ENCODE data around the genes NDST1 and MYOZ3.

GRCh38 chr5:150142914-150144206 lies 12.3 kb downstream of the PDGFRB start:
- PRO-cap: bidirectional peak, plus-strand start at chr5:150143275, minus-strand start at chr5:150143074; bidirectional peak, plus-strand start at chr5:150143542, minus-strand start at chr5:150143414
- RAMPAGE, long total RNA, 4 experiments: no peak in any of the 4 experiments

DNA sequence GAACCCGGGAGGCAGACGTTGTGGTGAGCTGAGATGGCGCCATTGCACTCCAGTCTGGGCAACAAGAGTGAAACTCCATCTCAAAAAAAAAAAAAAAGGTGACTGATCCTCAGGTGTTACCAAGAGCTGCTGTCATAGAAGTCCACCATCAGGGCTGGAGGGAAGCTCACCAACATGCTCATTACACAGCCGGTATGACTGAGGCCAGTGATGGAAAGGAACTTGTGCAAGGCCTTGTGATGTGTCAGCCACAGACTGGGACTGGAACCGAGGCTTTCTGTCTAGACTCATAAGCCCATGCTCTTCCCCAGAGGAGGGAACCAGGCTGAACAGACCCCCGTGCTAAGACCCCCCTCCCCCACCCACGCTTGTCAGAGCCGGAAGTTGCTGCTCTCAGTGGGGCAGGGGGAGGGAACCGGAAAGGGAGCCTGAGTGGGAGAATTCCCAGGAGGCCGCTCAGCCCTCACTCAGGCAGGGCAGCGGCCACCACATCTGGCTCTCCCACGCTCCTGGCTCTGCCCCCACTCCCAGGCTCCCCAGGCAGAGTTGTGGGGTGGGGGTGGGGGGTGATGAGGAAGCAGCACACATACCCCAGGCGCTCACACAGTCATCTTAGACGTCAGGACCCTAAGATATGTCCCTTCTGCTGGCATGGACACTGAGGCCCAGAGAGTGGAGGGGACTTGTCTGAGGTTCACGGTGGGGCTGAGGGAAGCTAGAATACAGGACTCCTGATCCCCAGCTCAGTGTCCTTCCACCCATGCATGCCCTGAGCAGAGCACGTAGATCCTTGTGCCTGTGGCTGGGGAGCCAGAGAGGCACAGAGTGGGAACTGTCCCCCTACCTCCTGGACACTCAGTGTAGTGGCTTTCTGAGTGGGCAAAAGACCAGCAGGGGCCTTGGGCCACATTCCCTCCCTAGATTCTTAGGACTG lies 4.2 kb upstream of the PDGFRB start:
- PRO-cap: no peak
- RAMPAGE, long total RNA, 4 experiments: no peak in any of the 4 experiments

DNA sequence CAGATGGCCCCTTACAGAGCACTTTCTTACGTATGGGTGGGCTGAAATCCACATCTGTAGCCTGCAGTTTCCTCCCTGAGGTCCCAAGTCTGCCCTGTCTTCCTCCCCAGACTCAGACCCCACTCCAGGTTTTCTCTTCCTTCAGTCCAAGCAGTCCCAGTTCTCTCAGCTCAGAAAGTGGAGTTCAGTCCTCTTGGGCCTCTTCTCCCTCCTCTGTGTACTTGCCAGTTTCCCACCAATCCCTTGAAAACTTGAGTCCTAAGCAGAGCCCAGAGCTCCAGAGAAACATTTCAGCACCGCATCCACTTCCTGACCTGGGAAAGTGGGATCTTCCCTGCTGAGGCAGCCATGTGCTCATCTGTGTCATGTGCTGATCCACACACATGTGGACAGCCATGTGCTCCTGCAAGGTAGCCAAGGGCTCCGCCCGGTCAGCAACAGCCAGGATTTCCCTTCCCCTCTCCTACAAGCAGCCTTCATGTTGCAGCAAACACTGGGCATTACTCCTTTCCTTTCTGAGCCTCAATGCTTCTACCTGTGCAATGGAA lies 2.1 kb upstream of the CDX1 start:
- PRO-cap: unidirectional peak, minus-strand start at position 324 of the sequence
- RAMPAGE, long total RNA, 4 experiments: no peak in any of the 4 experiments

GRCh38 chr5:150211071-150212143 lies 21.5 kb downstream of the SLC6A7 start:
- PRO-cap: no peak
- RAMPAGE, long total RNA, 4 experiments: no peak in any of the 4 experiments

DNA sequence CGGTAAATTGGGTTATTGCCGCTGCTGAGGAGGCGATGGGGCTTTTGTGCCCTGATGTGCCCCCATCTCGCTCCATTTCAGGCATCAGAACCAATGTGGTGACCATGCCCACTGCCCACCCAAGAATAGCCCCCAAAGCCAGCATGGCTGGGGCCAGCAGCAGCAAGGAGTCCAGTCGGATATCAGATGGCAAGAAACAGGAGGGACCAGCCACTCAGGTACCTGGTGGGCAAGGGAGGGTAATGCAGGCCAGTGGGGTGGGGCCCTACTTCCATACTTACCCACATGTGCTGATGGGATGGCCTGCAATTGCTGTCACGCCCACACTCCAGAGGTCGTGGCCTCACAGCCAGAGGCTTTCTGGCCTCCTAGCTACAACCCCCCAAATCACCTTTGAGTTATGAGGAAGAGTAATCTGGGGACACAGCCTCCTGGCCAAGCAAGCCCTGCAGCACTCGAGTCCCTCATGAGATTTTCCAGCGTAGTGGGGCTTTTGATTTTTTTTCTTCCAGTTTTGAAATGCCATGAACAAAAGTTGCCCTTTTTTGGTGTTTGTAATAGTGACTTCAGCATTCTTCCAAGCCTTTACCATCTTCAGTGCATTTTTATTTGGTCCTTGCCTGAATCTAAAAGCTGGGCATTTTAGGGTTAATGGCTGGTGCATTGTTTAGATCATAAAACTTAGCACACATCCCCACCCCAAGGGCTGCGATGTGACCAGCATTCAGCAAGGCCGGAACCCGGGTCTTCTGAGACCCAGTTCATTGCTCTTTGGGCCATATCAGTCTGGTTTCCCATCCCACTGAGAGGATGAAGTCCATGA lies 22.7 kb downstream of the CD74 start:
- PRO-cap: no peak
- RAMPAGE, long total RNA, 4 experiments: no peak in any of the 4 experiments

DNA sequence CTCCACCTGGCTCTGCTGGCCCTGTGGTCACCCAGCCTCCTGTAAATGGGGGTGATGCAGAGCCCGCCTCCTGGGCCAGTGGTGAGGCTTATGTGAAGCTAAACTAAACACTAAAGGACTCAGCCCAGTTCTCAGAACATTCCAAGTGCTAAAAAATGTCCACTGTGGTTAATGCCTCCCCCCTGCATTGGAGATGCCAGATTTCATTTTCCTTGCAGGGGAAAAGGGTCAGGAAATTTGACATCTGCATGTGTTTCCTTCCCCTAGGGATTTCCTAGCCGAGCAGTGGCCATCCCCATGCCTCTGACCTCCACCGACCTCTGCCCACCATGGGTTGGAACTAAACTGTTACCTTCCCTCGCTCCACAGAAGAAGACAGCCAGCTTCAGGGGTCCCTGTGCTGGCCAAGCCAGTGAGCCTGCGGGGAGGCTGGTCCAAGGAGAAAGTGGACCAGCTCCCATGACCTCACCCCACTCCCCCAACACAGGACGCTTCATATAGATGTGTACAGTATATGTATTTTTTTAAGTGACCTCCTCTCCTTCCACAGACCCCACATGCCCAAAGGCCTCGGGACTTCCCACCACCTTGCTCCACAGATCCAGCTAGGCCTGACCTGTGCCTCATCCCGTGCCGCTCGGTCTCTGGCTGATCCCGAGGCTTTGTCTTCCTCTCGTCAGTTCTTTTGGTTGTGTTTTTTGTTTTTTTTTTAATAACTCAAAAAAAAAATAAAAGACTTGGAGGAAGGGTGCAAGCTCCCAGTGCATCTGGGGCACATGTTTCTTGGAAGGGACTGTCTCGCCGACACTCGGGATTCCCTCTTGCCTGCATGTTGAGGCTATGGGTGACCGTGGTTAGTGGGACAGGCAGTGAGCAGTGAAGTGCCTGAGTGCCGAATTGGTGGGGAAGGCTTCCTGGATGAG lies 12.9 kb downstream of the CD74 start:
- PRO-cap: no peak
- RAMPAGE, long total RNA, 4 experiments: no peak in any of the 4 experiments

DNA sequence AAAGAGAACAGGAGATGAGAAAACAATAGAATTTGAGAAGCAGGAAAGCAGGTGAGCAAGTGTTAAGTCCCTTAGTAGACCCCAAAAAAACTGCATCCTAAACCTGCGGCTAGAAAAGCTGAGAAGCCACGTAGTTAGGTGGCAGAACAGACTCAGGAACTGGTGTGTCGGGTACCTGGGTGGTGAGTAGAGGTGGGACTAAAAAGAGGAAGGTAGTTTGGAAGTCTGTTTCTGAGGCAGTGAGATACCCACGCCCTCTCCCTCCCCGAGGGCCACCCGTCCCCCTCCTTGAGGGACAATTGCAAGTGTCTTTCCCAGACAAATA lies 6.8 kb upstream of the CD74 start:
- PRO-cap: no peak
- RAMPAGE, long total RNA, 4 experiments: no peak in any of the 4 experiments

- PRO-cap: no peak
- RAMPAGE, long total RNA, 4 experiments: no peak in any of the 4 experiments
Measured at GRCh38 chr5:150460973-150461593, 11.5 kb upstream of the RPS14 start.

- PRO-cap: no peak
- RAMPAGE, long total RNA, 4 experiments: no peak in any of the 4 experiments
Measured at GRCh38 chr5:150484707-150485129, 23.2 kb upstream of the NDST1 start.

DNA sequence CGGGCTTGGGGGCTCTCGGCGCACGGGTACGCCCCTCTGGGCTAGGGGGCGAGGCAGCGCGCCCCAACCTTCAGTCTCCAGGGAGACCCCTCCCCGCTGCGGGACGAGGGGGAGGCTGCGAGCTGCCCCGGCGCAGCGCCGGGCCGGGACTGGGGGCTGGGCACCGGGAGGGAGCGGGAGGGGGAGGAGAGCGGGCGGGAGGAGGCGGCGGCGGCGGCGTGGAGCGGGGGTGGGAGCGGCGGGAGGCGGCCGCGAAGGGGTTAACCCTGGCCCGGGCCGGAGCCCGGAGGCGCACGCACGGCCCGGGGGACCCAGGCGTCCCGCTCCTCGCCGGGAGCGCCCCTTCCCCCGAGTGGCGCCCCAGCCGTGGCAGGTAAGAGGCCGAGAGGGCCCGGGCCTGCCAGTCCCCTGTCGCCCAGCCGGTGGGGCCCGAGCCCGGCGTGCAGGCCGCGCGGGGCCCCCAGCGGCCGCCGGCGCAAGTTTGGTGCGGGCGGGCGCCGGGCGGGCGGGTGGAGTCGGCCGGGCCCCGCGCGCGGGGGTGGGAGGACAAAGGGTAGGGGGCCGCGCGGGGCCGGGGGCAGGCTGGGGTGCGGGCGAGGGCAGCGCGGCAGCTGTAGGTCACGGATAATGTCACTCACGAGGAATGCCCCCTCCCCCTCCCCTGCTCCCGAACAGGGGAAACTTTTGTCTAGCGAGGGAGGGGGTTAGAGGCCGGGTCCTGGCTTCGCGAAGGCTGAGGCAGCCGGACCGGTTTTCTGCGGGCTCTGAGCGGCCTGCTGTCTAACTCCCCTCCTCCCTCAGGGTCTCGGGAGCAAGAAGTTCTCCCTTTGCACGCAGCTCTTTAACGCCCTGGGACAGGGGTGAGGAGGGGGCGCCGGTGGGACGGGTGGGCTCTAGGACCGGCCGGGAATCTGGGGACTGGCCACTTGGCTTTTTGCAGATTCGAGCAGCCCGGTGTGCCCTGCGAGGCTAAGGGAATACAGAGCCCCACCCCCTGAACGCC lies 21.6 kb upstream of the NDST1 start:
- PRO-cap: bidirectional peak, plus-strand start at position 709 of the sequence, minus-strand start at position 151 of the sequence; bidirectional peak, plus-strand start outside the sequence, minus-strand start at position 944 of the sequence
- RAMPAGE, long total RNA, 4 experiments: no peak in any of the 4 experiments

DNA sequence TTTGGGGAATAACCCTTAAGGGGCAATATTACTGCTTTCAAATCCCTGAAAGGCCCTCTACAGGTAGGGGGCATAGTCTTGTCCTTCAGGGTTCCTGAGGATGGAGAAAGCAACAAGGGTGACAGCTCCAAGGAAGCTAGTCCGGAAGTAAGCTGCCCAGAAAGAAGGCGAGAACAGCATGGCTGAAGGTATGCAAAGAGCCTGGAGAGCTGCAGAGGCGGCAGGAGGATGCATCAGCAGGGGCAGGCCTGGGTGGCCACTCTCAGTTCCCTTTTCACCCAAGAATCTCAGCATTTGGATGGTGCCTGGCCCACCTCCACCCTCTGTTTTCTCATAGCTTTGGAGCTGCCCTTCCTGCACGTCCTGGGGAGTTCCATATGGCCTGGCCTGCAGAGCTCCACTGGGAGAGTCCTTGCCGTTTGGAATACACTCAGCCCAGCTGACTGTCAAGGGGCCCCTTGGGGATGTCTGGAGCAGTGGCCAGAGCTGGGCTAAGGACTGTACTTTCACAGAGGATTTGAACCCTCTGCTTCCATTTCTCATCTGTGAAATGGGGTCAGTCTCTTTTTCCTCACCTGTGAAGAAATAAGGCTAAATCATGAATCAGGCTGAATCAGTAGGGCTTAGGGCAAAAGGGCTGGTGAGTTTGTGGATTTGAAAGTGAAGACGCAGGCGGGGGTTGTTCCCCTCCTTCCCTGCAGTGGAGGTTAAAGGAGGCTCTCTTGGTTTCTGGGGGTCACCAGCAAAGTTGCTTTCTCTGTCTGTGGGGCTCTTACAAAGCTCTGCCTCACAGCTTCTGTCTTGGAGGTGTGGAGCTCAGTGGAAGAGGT lies 17.9 kb upstream of the NDST1 start:
- PRO-cap: no peak
- RAMPAGE, long total RNA, 4 experiments: no peak in any of the 4 experiments

DNA sequence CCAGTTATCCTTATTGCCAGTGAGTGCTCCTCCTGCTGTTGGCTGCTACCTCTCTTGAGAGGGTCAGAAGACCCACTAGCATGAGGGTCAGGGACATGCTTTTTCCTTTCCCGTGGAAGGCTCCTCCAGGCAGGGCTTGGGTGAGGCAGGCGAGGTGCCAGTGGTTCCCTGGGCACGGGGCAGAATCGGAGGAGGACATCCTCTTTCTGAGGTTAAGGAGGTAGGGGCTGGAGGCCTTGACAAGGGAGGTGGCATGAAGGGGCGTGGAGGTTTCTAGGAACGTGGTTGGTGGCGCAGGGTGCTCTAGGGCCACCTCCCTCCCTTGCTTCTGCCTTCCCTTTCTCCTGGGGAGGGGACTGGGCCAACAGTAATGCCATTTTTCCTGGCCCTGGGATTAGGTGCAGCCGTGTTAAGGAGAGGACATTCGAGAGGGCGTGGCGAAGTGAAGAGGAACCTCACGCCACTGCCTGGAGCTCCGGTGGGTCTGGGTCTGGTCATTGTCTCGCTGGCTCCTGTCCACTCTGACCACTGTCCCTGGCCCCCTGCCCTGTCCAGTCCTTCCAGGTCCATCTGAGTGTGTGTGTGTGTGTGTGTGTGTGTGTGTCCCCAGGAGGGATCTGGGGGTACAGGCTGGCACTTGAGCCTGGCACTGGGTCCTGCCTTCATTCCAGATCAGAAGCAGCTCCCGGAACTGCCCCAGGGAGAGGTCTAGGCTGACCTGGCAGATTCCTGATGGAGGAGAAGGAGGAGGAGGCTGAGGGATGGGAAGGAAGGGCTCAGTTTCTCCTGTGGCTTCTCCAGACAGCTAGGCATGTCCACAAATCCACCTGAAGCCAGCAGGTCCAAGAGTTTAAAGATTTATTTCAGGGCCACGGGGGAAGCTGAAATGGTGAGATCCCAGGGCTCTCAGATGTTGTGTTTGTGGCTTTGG lies at the start of gene NDST1:
Gene NDST1 (plus strand): TSS at position 383 of the 931 bp plus-strand sequence.
- PRO-cap: no peak
- RAMPAGE, long total RNA, 4 experiments: no peak in any of the 4 experiments

DNA sequence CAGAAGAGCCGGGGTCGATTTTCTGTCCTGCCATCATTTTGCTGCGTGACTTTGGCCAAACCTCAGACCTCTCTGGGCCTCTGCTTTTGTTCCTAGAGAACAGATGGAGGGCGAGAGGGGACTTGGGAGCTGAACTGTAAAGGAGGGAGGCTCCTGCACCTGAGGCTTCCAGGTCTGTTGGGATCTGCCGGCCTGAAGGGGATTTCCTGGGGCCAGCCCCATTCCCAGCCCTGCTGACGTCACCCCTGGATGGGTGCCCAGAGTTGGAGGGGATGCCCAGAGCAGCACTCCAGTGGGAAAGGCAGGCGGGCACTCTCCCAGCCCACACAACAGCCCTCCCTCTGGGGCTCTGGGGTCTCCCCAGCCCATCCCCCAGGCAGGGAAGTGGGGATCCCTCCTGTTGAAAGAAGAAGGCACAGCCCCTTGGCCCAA lies 40.4 kb upstream of the SYNPO start:
- PRO-cap: bidirectional peak, plus-strand start at position 287 of the sequence, minus-strand start at position 186 of the sequence
- RAMPAGE, long total RNA, 4 experiments: no peak in any of the 4 experiments

DNA sequence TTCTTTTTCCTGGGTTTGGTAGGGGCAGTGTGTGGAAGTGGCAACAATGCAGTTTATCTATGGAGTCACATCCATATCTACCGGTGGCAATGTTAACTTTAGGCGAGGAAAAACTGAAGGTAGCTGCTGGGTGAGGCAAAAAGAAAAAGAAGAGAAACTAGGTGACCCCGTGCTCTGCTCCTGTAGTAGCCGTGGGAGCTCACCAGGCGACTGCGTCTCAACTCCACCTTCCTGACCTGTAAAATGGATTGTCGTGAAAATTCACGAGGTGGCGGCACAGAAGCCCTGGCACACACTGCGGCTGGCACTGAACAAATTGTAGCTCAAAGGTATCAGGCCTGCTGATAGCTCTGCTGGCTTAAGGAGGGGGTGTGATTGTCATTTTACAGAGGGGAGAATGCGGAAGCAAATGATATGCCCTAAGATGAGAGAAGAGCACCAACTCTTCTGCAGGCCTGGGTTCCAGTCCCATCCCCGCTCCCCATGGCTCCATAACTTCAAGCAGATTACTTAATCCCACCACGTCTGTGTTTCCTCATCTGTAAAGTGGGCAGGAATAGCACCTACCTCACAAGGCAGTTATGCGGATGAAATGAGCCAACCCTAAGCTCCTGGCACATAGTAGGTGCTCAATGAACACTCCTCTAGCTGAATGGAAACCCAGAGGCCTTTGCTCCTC lies 35.9 kb upstream of the SYNPO start:
- PRO-cap: no peak
- RAMPAGE, long total RNA, 4 experiments: no peak in any of the 4 experiments

DNA sequence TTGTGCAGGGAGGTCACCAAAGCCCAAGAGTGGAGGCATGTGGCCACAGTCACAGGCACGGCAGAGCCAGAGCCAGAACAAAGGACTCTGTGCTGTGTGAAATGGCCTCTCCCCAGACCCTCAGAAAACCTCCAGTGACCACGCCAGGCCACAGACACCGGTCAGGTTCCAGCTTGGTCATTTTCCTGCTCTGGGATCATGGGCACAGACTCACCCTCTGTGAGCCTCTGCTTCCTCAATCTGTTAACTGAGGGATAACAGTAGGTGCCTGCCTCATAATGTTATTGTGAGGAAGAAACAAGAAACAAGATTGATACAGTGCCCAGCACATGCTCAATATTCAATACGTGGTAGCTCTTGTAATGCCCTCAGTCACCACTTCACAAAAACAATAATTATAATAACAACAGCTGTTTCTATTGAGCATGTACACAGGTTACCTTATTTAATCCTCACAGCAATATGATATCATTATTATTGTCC lies 30.2 kb upstream of the SYNPO start:
- PRO-cap: no peak
- RAMPAGE, long total RNA, 4 experiments: no peak in any of the 4 experiments

DNA sequence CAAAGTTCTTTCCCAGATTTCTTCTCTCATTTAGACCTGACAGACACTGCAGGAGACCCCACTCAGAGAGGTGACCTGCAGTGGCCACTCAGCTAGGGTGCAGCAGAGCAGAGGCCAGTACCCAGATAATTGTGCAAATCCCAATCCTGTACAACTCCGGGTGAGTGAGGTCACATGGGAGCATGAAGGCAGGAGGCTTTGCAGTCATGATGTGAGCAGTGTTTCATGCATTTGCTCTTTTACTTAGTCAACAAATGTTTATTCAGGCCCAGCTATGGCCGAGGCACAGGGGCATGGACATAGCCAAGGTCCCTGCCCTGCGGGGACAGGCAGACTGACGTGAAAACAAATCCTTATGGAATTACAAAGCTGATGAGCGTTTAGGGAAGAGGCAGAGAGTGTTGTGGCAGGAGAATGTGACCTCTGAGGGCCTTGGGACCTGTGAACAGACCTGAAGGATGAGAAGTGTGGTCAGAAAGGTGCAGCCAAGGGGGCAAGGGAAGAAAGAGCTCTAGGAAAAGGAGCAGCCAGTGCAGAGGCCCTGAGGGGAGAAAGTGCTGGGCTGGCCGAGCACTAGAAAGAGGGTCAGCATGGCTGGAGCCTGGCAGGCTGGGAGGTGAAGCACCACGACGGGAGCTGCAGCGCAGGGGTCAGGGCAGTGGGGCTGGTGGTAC lies 9.4 kb upstream of the SYNPO start:
- PRO-cap: no peak
- RAMPAGE, long total RNA, 4 experiments: no peak in any of the 4 experiments

DNA sequence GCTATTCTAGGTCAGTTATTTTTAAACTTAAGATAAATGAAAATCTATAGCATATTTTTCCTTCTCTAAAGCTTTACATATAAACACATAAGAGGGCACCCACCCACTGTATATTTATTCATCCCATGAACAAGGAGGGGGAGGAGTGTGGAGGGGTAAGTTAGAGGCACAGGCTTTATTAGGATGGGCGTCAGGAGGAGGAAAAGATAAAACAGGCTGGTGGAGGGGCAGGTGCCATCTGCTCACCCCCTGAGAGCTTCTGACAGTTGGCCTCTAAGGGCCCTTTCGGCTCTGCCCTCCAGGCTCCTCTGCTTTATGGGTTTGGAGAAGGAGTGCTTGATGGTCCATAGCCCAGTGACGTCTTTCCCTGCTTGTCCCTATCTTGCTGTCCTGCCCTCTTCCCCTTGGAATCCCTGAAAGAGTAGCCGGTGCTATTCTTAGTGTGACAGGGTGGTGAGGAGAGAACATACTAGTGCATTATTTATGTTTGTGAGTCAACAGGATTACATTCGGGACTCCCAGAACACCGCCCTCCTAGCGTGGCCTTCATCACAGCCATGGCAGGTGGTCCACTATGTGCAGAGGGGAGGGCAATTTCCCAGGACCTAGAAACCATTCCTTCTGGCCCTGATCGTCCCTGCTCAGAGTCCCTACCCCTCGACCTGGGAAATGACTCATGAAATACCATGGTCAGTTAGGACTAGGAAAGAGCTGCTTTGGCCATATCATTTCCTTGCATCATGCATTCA lies 7.9 kb upstream of the SYNPO start:
- PRO-cap: bidirectional peak, plus-strand start at position 497 of the sequence, minus-strand start at position 317 of the sequence
- RAMPAGE, long total RNA, 4 experiments: no peak in any of the 4 experiments

GRCh38 chr5:150636279-150637115 lies 4.0 kb upstream of the SYNPO start:
- PRO-cap: no peak
- RAMPAGE, long total RNA, 4 experiments: no peak in any of the 4 experiments

- PRO-cap: no peak
- RAMPAGE, long total RNA, 4 experiments: no peak in any of the 4 experiments
Measured at GRCh38 chr5:150652009-150652339, 9.1 kb upstream of the MYOZ3 start.

DNA sequence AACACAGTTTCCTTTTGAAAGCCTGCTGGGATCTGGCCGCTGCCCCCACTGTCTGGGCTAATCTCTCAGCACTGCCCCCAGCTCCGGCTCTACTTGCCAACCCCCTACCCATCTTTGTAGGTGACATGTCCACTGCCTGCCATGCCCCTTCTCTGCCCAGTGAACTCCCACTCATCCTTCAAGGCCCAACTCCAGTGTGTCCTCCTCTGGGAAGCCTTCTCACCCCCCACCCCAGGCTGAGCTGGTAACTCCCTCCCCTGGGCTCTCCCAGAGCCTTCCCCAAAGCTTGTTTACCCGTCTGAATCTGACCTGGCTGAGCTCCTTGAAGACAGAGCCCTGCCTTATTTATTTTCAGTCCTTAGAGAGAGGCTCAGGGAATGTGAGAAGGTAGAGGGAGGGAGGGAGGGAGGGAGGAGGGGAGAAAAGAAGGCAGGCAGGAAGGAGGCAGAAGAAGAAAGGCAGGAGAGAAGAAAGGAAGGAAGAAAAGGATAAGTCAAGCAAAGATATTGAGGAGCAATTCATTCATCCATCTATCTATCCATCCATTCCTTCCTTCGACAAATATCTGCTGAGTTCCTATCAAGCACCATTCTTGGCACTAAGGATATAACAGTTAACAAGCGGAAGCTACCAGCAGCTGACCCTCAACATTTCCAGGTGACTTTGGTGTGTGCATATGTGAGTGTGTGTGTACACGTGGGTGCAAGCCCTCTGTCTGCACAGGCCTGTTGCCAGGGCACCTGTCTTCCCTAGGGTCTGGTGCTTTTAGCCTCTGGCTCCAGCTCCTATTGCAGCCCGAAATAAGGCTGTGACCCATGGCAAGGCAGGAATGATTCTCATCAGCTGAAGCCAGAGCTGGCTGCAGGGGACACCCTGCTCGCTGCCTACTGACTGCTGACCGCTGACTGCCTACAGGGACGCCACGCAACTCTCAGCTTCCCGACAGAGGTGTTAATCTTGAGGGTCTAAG lies at the start of gene MYOZ3:
Gene MYOZ3 (plus strand): TSS at position 829 of the 970 bp plus-strand sequence.
- PRO-cap: bidirectional peak, plus-strand start at position 852 of the sequence, minus-strand start at position 665 of the sequence
- RAMPAGE, long total RNA, 4 experiments: no peak in any of the 4 experiments